Ileum (tissue), 1 donor: Measurements from ENCODE around the genes MALL and BUB1.

DNA sequence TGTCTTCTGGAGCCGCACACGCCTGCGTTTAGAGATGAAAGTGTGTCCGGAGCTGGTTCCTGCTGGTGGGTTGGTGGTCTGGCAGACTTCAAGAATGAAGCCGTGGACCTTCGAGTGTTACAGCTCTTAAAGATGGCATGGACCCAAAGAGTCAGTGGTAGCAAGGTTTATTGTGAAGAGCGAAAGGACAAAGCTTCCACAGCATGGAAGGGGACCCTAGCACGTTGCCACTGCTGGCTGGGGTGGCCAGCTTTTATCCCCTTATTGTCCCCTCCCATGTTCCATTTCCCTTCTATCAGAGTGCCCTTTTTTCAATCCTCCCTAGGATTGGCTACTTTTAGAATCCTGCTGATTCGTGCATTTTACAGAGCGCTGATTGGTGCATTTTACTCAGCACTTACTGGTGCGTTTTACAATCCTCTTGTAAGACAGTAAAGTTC, 90.0 kb downstream of the CD8B2 start:
- PRO-cap, result no peak

DNA sequence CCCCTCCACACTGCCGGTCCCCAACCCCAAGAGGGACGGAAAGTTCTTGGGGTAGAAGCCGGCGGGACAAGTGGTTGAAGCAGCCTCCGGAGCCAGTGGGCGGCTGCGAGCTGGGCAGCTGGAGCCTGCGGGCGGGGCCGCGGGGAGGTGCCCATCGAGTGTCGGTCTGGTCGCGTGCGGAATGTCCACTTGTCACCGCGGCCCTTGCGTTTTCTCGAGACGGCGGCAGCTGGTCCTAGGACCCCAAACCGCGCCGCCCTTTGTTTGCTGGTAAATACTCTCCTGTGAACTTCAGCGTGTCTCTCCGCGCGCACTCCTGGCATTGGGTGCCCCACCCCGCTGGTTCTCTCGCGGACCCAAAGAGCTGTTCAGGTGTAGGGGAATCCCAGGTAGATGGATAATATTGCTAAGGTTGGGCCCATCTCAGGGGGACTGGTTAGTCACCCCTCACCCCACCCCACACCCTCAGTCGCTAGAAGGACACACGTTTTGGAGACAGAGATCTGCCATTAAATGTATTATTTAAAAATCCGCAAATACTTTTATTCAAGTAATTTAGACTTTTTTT, 1.5 kb upstream of the ST6GAL2 start:
- PRO-cap, result no peak

GRCh38 chr2:108449376-108450284, 624 bp downstream of the GCC2 start:
- PRO-cap, result unidirectional peak, minus-strand start at chr2:108449856; unidirectional peak, minus-strand start at chr2:108450025

GRCh38 chr2:108594745-108595799, 60.8 kb downstream of the LIMS1 start:
- PRO-cap, result no peak

DNA sequence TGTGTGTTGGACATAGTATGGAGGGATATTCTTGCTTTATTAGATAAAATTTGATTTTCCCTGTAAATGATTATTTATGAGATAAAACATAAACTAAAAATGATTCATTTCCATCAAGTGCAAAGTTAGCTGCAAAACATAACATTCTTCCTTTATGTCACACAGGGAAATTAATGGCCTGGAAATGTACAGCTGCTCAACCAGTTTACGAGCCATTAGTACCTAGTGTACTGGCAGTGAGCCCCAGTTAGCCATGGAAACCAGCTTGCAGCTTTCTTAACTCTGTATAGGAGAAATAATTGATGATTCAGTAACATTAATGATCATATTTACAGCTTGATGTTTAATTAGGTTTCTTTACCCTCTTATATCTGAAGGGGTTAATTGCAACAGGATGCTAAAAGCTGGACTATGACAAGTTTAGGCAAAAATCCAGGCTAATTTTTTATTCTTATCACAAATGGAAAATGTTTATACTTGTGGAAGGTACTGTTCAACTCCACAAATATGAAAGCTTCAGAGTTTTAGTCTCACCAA, 82.7 kb downstream of the LIMS1 start:
- PRO-cap, result no peak

DNA sequence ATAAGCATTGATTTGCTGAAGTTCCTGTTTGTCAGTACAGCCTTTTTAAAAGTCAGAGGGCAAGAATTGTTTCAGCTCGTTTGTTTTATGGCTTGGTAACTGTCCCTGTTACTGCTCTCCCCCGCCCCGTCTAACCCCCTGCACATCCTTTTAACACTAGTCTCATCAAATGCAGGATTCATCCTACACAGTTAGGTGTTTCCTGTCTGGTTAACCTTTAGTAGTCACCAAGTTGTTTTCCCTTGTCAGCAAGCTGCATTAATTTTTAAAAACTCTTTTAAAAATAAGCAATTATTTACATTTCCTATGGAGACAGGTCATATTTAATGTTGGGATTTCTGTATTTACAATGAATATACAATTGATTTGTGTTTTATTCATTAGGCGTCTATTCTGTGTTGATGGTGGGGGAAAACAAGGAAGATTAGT, 84.7 kb downstream of the LIMS1 start:
- PRO-cap, result no peak

GRCh38 chr2:108620624-108621788, 86.7 kb downstream of the LIMS1 start:
- PRO-cap, result unidirectional peak, plus-strand start at chr2:108621246; unidirectional peak, plus-strand start at chr2:108621400

GRCh38 chr2:108636735-108636968, 82.6 kb upstream of the RANBP2 start:
- PRO-cap, result no peak

- PRO-cap, result no peak
Measured at GRCh38 chr2:108734206-108734652, 14.9 kb downstream of the RANBP2 start.

DNA sequence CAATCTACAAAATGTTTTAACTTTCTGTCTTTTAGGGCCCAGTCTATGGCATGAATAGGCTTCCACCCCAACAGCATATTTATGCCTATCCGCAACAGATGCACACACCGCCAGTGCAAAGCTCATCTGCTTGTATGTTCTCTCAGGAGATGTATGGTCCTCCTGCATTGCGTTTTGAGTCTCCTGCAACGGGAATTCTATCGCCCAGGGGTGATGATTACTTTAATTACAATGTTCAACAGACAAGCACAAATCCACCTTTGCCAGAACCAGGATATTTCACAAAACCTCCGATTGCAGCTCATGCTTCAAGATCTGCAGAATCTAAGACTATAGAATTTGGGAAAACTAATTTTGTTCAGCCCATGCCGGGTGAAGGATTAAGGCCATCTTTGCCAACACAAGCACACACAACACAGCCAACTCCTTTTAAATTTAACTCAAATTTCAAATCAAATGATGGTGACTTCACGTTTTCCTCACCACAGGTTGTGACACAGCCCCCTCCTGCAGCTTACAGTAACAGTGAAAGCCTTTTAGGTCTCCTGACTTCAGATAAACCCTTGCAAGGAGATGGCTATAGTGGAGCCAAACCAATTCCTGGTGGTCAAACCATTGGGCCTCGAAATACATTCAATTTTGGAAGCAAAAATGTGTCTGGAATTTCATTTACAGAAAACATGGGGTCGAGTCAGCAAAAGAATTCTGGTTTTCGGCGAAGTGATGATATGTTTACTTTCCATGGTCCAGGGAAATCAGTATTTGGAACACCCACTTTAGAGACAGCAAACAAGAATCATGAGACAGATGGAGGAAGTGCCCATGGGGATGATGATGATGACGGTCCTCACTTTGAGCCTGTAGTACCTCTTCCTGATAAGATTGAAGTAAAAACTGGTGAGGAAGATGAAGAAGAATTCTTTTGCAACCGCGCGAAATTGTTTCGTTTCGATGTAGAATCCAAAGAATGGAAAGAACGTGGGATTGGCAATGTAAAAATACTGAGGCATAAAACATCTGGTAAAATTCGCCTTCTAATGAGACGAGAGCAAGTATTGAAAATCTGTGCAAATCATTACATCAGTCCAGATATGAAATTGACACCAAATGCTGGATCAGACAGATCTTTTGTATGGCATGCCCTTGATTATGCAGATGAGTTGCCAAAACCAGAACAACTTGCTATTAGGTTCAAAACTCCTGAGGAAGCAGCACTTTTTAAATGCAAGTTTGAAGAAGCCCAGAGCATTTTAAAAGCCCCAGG, 22.9 kb upstream of the CCDC138 start:
- PRO-cap, result no peak

GRCh38 chr2:108957978-108958243, 31.1 kb downstream of the EDAR start:
- PRO-cap, result no peak

DNA sequence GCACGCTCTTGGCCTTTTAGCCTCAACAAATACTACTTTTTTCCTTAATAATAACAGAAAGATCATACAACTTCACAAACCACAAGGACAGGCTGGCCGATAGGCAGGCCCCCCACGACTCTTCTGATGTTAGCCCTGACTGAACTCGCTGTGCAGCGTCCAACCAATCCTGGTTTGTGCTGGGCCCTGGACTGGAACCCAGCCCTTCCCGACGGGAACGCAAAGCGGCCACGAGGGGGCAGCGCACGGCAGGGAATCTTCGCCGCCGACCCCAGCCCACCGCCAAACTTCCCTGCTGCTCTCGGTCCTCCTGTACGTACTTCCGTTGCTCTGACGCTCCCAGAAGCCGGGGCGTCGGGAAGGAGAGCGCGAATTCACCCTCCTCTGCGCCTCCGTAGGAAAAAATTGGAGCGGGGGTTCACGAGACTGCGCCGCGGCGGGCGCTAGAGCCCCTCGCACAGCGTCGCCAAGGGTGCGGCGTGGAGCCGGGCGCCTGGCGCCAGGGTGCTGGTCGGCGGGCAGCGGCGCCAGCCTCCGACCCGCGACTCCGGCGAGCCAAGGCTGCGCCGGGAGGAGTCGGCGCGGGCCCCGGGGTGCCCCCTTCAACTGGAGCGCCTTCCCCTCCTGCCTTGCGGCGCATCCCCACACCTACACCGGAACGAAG, 952 bp upstream of the SH3RF3 start:
- PRO-cap, result unidirectional peak, plus-strand start at position 342 of the sequence

GRCh38 chr2:109264630-109265372, 135.8 kb downstream of the SH3RF3 start:
- PRO-cap, result no peak

DNA sequence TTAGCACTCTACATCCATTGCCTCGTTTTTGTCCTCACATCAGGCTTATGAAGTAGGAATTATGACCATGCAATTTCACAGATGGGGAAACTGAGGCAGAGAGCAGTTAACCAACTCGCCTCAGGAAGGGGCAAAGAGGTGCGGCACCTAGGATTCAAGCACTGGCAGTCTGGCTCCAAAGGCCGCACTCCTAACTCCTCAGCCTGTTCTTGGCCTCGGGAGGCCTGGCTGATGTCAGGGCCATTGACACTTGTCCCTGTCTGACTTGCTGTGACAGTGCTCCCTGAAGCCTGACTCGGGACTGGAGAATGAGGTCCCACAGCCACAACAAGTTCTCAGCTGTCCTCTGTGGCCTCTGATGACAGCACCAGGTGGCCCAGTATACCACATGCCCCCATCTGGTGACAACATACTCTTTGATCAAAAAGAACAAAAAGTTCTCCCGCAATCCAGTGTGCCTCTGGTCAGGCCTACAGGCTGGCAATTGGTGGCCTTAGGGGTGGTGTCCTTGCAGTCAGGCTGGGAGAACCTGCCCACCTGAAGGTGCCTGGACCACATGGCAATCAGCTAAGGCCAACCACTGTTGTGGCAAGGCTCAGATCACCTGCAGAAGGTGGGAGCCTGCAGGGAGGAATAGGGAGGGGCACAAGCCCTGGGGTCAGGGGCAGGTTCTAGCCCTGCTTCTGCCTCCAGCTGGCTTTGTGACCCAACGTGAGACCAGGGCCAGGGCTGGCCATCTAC, 102.6 kb downstream of the SEPTIN10 start:
- PRO-cap, result no peak

- PRO-cap, result unidirectional peak, minus-strand start at chr2:109675787
Measured at GRCh38 chr2:109675734-109676275, 61.6 kb downstream of the SOWAHC start.

DNA sequence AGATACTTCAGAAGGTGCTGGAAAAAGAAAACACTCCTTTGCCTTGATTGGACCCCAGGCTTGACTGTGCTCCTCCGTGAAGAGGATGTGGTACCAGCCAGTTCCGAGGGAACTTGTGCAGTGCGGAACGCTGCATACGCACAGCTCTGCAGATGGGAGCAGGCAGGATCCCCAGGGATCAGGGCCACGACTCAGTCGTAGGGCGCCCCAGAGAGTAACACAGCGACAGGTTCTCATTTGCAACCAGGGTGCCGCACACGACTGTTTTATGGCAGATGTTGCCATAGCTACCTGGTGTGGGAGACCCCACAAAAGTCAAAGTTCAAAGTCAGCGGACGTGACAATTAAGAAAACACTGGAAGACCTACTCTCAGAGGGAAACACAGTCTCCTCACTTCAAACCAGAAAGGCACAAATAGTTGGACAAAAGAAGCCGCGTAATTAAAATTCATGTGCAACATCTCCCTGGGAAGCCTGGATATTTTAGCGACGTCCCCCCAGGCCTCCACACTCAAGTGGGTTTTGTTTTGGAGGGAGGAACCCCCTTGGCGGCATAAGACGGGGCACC, 718 bp downstream of the MALL start:
- PRO-cap, result bidirectional peak, plus-strand start at position 108 of the sequence, minus-strand start at position 66 of the sequence; bidirectional peak, plus-strand start at position 165 of the sequence, minus-strand start at position 216 of the sequence

DNA sequence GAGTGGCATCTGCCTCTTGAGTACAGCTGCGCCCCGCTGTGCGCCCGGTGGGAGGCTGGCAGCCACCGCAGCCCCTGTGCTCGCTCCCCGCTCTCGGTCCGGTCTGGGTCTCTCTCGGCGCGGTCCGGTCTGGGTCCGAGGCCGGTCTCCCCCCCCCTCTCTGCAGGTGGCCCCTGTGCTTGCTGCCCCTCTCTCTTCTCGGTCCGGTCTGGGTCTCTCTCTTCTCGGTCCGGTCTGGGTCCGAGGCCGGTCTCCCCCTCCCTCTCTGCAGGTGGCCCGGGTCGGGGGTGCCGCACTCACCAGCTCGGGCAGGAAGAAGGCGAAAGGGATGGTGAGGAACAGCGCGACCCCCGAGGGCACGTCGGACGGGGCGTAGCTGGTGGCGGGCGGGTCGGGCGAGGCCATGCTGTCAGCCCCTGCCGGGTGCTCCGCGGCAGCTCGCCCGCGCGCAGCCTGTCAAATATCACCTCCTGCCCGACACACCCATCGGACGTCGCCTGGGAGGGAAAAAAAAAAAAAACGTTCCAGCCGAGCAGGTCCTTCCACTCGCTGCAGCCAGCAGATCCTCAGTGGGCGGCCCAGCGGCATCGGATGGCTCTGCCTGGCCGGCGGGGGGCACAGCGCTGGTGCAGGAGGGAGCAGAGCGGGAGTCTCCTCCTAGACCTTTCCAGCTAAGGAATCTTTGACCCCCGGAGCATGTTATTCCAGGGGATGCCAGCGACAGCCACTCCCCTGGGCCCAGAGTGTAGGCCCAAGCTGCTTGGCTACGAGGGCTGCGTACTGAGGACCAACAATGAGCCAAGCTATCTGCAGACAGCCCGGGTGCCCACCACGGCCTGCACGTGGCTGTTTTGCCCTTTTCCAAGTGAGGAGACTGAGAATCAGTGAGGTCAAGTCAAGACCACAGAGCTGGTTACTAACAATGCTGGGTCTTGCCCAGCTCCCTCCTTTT, at the start of gene MALL:
Gene MALL, minus strand, starts transcription at position 435 of the 952 bp plus-strand sequence.
- PRO-cap, result bidirectional peak, plus-strand start at position 128 of the sequence, minus-strand start at position 105 of the sequence; bidirectional peak, plus-strand start at position 522 of the sequence, minus-strand start at position 472 of the sequence; unidirectional peak, minus-strand start at position 673 of the sequence

GRCh38 chr2:110677954-110678130, at the start of gene BUB1:
TSS of gene BUB1 (minus strand) at chr2:110678063.
- PRO-cap, result bidirectional peak, plus-strand start at chr2:110678248, minus-strand start at chr2:110678041

DNA sequence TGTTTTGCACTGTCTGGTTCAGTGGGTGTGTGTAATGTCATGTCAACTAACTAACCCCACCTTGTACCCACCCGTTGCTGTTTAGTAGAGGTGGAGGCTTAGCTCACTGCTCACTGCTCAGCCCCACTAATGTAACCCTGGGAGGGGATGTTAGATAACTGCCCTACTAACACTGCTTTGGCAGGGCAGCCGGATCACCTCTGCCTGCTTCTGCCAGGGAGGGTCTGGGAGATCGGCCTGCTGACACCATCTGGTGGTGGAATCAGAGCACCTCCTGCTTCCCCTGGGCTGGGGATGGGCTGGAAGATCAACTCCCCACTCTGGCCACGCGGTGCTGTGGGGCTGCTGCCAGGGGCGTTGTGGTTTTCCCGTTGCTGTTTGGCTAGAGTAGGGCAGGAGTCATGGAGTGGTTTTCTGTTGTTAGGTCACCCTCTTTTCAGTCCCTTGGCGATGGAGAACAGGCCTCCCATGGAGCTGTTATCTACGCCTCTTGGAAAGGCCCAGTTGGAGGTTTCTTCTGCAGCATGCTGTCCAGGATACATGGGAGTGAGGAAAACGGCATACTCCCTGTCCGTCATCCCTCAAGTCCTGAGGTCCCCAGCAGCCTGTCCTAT, 15.1 kb downstream of the BCL2L11 start:
- PRO-cap, result no peak

DNA sequence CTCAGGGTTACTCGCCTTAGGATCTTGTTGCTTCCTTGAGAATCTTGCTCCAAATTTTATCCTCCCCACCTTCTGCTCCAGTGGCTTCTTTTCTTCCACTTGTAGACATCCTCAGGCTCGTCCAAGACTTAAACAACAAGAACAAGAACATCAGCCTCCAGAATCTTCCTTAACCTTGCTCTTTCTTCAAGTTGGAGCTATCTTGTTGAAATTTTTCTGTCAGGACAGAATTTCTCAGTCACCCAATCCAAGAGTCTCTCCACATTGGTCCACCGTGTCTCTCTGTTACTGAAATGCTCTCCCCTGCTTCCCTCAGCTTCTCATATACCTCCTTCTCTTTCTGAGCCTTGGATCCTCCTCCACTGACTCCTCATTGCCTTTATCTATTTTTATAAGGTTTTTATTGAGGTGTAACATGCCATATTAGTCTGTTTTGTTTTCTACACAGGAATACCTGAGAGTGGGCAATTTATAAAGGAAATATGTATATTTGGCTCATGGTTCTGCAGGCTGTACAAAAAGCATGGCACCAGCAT, 113.0 kb downstream of the BCL2L11 start:
- PRO-cap, result no peak